Skin of body (tissue), 2 donors: ENCODE measurements around the genes FAM72B, FAM72C, PPIAL4D and PDZK1.

- RAMPAGE, long total RNA: no peak
Measured at GRCh38 chr1:119750614-119751345, 17.9 kb downstream of the HMGCS2 start.

GRCh38 chr1:119784531-119785017, 15.9 kb upstream of the HMGCS2 start:
- RAMPAGE, long total RNA: no peak

DNA sequence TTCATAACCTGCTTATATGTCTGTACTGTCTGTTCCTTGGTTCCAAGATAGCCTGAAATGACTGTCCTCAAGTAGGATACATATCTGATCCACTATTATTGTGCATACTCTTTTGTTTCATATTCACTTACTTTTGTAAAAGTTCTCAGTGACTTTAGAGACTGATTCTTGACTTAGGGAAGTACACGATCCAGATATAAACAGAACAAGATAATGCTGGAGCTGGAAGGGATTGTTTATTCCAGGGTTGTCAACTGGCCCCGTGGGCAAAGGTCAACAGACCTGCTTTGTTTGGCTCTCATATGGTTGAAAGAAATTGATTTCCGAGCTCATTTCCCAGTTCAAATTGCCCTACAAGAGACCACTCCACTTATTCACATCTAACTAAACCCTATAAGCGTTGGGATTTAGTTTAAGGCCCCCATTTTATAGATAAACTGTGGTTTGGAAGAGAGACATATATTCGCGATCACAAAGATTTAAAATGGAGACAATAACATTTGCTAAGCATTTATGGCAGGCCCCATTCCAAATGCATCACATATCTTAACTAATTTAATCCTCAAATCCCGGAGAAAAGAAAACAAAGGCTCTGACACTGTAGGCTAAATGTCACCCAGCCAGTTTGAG, 20.8 kb downstream of the REG4 start:
- RAMPAGE, long total RNA: no peak

DNA sequence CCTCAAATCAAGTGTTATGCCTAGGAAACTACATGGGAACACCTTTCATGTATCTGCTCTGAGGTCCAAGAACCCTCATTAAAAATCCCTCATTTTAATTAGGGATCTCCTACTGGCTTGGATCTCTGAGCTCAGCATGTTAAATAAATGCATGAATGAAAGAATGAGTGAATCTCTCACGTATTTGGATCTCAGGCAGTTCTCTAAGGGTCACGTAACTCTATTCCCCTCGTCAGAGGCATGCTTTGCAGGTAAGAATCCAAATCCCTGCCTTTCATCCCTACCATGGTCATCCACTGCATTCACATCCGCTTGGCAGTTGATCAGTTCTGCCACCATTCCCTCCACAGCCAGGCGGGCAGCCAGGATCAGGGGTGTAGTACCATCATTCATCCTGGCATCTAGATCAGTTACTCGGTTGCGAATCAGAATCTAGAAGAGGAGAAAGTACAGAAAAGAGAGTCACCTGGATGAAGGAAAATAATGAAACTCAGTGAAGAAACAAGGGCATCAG, 21.9 kb upstream of the ADAM30 start:
- RAMPAGE, long total RNA: no peak

DNA sequence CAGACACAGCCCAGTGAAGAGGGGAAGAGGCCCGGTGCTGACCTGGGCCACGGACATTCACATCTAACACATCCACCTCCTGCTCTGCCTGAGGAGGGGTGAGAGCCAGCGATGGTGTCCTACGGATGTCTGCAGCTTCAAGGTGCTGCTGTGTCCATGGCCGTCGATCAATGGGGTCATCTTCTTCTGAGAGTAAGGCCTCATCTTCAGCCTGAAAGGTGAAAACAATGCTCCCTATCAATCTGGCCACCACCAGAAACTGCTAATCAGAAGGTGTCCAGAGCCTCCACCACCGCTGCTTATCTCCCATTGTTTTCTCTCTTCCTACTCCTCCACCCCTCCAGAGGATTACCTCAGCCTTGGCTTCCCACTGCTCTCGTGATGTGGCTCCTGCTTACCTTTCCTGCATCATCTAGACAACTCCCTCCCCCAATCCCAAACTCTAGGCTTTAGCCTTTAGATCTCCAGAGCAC, 23.9 kb upstream of the ADAM30 start:
- RAMPAGE, long total RNA: no peak

DNA sequence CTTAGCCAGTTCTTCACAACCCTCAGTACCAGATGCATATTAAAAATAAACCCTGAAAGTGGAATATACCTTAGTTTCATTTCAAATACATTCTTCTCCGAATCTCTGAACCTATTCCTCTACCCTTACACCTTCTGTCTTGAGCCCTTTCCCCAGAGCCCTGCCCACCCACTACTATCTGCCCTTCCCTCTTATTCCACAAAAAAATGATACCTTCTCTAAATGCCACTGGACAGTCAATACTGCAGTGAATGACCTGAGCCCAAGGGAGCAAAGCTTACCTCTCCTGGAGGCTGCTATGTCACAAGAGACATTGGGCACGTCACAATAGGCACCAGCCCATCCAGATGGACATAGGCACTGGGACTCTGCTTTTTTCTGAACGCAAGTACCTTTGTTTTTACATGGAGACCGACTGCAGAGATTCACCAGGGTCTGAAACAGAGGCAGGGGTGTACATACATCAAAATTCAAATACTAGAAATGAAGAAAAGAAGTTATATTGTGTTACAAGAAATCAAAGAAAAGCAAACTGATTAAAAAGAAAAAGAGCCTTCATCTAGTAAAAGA, 41.3 kb upstream of the ADAM30 start:
- RAMPAGE, long total RNA: no peak

DNA sequence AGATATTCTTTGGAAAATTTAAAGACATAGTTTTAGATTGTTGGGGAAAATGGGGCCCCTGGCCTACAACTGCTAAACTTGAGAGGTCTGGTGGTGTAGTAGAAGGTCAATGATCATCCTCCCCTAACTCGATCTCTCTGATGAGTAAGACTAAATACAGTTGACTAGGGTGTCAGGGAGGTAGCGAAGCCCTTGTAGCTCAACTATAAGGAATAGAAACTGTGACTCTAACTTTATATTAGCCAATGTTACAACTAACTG, 80.9 kb downstream of the NOTCH2 start:
- RAMPAGE, long total RNA: no peak

DNA sequence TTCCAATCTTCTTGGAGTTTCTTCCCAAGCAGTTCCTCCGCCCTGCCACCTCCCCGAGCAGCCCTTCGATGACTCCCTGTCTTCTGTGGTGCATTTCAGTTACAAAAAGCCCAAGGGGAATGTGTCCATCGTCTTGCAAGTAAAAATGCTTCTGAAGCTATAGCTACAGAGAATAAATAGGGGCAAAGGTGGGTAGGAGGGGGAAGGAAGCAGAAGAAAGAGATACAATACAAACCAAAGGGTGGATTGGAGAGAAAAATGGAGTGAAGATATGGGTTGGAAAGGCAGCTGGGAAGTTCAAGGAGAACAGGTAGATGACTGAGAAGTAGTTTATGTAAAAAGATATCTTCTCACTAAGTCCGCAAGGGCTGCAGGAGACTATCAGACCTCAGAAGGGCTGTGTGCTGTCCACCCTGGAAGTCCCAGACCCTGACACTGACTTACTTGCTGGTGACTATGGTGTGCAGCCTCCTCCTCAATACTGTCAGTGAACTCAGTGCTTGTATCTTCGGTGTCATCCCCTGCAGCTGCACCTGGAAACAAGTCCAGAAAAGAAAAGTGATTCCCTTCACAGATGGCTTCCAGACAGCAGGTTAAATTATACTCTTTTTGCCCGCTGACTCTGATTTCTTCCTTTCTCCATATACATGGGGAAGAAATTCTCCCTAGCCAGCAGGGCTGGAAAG, 115.2 kb downstream of the NBPF8 start:
- RAMPAGE, long total RNA: no peak

- RAMPAGE, long total RNA: no peak
Measured at GRCh38 chr1:120701119-120701696, 22.5 kb upstream of the NOTCH2NLR start.

GRCh38 chr1:120941277-120941883, 51.8 kb downstream of the PPIAL4A start:
- RAMPAGE, long total RNA: no peak

DNA sequence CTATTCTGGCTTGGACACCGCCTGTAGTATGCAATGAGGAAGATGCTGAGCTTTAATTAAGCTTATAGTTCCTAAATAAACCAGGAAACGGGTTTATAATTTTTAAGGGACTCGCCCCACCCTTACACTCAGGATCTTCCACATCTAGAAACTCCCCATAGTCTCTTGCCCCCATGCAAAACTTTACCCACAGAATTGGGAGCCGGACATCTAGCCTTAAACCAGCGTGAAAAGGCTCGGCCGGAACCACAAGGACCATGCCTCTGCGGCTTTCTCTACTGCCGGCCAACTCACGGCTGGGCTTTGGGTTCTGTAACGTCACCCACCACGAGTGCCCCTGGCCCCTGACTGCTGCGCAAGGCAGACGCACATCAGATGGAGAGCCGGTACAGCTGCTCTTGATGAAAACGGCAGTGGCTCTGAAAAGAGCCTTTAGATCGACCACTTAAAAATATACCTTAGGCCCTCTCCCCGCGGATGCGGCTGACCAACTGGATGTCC, 66.4 kb downstream of the FAM72B start:
- RAMPAGE, long total RNA: no peak

- RAMPAGE, long total RNA: no peak
Measured at GRCh38 chr1:121118238-121118864, 65.8 kb downstream of the FAM72B start.

DNA sequence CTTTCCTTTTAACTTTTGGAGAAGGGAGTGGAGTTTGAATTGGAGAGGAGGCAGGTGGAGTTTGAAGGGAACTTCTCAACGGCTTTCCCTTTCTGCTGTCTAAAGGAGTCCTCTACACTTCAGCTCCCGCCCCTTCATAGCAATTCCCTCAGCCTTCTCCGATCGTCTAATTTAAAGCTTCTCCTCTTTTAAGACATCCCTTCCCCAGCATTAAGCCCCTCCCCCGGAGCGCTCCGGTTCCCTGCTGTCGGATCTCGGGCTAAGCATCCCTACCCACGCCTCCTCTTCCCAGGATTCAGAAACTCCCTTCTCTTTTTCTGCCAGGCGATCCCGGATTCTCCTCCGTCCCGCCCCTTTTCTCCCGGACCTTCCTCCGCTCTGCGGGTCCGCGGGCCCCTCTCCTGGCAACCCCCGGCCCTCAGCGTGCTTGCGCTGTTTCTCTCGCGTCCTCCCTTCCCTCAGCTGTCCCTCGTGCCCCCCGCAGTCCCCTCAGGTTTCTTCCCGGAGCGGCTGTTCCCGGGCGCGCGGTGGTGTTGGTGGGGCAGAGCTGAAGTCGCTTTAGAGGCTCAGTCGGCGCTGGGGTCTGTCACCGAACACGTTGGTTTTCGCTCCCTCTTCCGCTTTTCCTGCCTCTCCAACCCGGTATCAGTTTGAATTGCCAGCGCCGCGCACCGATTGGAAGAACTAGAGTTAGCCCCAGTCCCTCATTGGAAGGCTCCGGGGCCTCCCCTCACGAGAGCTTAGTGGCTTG, at the start of gene FAM72B:
TSS of gene FAM72B (minus strand) at position 633 of the 751 bp plus-strand sequence.
- RAMPAGE, long total RNA: no peak

DNA sequence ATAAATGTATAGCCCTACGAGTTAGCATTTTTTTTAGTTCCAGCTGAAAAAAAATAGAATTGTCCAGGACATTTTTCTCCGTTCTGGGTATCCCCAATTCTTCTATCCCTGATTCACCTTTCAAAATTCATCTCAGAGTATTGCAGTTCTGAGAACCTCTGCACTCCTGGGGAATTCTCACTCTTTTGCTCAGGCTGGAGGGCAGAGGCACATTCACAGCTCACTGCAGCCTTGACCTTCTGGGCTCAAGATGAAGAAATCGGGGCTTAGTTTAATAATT, 337.1 kb downstream of the SRGAP2C start:
- RAMPAGE, long total RNA: no peak

- RAMPAGE, long total RNA: no peak
Measured at GRCh38 chr1:143729263-143730014, 176.3 kb downstream of the H3-7 start.

DNA sequence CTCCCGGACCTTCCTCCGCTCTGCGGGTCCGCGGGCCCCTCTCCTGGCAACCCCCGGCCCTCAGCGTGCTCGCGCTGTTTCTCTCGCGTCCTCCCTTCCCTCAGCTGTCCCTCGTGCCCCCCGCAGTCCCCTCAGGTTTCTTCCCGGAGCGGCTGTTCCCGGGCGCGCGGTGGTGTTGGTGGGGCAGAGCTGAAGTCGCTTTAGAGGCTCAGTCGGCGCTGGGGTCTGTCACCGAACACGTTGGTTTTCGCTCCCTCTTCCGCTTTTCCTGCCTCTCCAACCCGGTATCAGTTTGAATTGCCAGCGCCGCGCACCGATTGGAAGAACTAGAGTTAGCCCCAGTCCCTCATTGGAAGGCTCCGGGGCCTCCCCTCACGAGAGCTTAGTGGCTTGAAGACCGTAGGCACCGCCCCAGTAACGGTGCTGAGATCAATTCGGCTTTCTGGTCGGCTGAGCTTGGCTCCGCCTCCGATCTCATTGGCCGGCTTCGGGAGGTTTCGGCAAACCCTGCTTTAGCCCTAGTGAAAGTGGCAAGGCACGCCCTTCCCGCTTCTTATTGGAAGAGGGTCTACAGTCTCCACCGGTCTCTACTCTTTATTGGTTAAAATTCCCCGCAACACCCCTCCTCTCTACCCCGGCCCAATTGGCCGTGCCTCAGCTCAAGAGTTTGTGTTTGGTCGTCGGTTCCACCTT, at the start of gene FAM72C:
TSS of gene FAM72C (minus strand) at position 270 of the 693 bp plus-strand sequence.
- RAMPAGE, long total RNA: no peak

- RAMPAGE, long total RNA: no peak
Measured at GRCh38 chr1:144418805-144419491, 42.5 kb downstream of the NBPF15 start.

GRCh38 chr1:145094516-145095207, 466 bp downstream of the SRGAP2B start:
- RAMPAGE, long total RNA: no peak

GRCh38 chr1:145242076-145242448, at the start of gene PPIAL4D:
TSS of gene PPIAL4D (minus strand) at chr1:145242174.
- RAMPAGE, long total RNA: no peak

GRCh38 chr1:145707110-145707986, at the start of gene PDZK1:
TSS of gene PDZK1 (minus strand) at chr1:145707368.
- RAMPAGE, long total RNA: no peak